ENCODE results near the gene CCN5.

- RRBS: no CpG with 5 or more reads among the region's 14 CpGs
Measured at GRCh38 chr20:43849758-43850449, 64.7 kb upstream of the TOX2 start.

DNA sequence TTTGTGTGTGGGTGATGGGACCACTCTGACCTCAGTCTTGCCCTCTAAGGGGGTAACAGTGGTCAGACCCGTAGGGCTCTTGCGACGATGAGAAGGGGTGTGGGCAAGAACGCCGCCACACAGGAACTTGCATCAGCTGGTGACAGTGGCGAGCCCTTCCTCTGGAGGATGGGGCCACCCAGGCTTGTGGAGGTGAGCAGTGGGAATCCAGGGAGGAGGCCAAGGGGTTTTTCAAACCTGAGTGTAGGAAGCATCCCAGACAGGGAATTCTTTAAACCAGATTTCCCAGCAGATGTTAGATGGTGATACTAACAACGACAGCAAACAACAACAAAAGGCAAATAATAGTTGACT, 117.3 kb downstream of the JPH2 start:
- RRBS: no CpG with 5 or more reads among the region's 7 CpGs

GRCh38 chr20:44075214-44075556, 111.8 kb downstream of the JPH2 start:
- RRBS: no CpG with 5 or more reads among the region's 10 CpGs

DNA sequence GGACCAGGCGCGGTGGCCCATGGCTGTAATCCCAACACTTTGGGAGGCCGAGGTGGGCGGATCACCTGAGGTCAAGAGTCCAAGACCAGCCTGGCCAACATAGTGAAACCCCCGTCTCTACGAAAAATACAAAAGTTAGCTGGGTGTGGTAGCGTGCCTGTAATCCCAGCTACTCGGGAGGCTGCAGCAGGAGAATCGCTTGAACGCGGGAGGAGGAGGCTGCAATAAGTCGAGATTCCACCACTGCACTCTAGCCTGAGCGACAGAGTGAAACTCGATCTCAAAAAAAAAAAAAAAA, 41.7 kb downstream of the JPH2 start:
- RRBS: no CpG with 5 or more reads among the region's 14 CpGs

DNA sequence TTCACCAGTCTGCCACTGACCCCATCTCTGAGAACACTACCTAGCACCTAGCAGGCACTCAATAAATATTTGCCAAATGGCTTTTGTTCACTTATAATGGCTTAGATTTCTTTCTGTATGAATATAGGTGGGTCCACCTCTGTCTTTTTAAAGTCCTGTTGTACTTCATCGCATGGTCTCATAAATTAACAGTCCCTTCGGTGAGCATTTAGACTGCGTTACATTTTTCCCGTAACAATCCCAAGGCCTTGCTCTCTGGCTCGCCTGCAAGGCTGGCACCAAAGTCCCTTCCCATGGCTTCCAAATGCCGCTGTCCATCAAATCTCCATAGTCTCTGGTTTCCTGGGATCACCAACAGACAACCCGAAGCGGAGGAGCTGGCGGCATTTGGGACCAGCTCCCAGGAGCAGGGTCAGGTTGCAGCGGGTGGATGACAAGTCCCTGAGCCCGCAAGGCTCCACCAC, 11.8 kb downstream of the JPH2 start:
- RRBS: no CpG with 5 or more reads among the region's 11 CpGs

DNA sequence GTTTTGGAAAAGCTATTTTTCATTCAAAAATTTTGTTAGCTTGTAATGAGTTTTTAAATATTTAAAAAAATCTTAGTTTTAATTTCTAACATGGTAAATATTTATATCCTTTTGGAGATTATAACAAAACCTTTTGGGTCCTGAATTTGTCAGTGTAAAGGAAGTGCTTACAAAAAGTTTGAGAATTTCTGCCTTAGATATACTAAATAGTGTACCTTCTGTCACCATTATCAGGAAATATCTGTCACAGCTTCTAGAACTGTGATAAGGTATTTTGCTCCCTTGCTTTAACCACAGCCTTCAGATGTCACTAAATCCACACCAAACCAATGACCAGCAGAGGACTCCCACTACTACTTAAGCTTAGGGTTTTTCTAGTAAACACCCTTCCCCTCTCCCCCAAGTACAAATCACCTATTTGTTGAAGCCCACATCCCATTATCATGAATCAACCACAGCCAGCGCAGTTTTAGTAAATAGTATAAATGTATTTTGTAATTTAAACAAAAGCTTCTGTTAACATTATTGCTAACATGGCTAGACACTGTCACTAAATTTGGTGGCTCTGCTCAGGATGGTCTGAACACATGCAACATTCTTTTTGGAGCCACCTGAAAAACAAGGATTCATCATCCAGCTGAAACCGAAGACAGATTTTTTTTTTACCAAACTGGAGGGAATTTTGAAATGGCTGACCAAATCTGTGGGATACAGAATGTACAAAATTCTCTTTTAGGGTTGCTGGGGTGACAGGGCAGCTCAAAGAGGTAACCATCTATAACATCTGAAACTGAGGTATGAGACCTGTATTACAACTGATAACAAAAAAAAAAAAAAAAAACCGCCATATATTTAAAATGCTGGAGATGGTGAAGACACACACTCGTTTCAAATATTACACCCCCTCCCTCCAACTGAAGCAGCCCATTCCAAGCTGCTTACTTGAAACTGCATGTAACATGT, 8.8 kb upstream of the JPH2 start:
- RRBS: no CpG with 5 or more reads among the region's 4 CpGs

GRCh38 chr20:44219165-44219748, 8.7 kb upstream of the OSER1 start:
- RRBS: no CpG with 5 or more reads among the region's 5 CpGs

- RRBS: under 1% methylated on average over 7 of the region's 43 CpGs
Measured at GRCh38 chr20:44388377-44389543, 33.3 kb downstream of the HNF4A start.

DNA sequence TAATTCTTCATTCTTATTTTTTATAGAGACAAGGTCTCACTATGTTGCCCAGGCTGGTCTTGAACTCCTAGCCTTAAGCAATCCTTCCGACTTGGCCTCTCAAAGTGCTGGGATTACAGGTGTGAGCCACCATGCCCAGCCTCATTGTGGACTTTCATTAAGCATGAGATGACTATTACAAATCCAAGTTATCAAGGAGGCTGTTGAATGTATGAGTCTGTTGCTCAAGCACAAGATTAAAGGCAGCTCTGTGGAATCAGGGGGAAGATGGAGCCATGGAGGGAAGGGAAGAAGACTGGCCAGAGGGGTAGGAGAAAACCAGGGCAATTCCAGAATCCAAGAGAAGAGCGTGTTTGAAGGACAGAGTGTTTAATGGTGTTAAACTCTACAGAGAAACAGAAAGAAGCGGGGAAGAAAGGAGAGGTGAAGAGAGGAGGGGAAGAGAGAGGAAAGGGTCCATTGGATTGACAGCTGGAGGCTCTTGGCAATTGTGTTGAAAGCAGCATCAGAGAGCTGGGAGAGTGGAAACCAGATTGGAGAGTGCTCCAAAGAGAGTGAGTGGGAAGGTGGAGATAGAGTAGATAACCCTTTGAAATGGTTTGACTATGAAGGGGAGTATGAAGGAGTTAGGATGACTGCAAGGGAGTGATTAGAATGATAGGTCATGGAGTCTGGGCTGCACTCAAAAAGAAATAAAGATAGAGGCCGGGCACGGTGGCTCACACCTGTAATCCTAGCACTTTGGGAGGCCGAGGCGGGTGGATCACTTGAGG, 49.7 kb upstream of the TTPAL start:
- RRBS: no CpG with 5 or more reads among the region's 7 CpGs

- RRBS: no CpG with 5 or more reads among the region's 1 CpG
Measured at GRCh38 chr20:44509079-44509337, 12.9 kb downstream of the SERINC3 start.

DNA sequence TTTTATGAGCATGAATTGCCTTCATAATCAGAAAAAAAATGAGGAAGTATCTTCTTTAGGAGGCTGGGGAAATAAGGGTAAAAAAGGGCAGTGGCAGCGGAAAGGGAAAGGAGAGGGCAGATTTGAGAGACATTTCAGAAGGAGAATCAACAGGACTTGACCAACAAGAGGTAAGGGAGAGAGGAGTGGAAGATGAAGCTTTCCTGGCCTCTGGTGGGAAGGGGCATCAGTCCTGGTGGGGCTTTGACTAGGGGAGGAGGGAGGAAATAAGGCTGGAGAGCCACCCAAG, 14.4 kb upstream of the SERINC3 start:
- RRBS: no CpG with 5 or more reads among the region's 1 CpG

DNA sequence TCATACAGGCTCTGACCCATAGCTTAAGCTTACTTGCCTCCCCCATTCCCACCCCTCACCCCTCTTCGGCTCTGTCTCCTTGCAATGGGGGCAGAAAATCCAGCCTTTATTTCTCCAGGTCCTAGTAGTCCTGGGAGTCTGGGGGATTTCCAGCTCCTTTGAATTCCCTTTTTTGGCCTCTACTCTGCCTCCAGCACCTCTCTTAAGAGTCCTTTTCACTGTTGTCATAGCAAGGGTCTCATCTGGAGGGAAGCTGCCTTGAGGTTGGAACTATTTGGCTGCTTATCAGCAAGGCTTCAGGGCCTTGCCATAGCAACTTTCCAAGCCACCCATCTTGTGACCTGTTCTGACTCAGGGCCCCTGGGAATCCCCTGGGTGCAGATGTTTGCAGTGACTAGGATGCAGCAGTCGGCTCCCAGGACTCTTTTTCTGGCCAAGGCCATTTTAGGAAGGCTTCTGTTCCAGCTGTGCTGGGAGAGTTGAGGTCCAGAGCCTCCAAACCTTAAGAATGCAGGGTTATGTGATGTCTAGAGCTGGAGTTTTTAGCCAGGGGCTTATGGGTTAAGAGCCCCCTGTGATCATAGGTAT, 12.3 kb downstream of the PKIG start:
- RRBS: no CpG with 5 or more reads among the region's 2 CpGs

GRCh38 chr20:44597483-44597873, 15.1 kb downstream of the PKIG start:
- RRBS: no CpG with 5 or more reads among the region's 4 CpGs

DNA sequence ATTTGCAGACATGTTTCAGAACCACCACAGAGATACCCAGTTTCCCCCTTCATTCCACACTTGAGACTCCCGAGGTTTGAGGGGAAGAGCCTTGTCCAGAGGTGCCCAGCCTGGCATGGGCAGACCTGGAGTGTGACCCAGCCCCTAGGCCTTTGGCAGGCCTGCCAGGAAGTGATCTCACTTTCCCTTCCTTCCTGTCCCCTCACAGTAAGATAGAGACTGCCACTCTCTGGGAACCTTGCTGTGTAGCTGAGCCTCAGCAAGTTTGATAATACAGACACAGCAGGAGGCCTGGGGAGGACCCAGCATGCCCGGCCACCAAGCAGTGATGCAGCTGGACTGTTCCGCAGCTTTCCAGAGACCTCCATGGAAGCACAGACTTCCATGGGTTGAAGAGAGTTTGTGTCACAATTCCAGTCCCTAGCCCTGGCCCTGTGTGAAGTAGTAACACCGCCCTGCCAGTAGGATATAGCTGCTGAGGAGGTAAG, 16.1 kb downstream of the PKIG start:
- RRBS: no CpG with 5 or more reads among the region's 4 CpGs

DNA sequence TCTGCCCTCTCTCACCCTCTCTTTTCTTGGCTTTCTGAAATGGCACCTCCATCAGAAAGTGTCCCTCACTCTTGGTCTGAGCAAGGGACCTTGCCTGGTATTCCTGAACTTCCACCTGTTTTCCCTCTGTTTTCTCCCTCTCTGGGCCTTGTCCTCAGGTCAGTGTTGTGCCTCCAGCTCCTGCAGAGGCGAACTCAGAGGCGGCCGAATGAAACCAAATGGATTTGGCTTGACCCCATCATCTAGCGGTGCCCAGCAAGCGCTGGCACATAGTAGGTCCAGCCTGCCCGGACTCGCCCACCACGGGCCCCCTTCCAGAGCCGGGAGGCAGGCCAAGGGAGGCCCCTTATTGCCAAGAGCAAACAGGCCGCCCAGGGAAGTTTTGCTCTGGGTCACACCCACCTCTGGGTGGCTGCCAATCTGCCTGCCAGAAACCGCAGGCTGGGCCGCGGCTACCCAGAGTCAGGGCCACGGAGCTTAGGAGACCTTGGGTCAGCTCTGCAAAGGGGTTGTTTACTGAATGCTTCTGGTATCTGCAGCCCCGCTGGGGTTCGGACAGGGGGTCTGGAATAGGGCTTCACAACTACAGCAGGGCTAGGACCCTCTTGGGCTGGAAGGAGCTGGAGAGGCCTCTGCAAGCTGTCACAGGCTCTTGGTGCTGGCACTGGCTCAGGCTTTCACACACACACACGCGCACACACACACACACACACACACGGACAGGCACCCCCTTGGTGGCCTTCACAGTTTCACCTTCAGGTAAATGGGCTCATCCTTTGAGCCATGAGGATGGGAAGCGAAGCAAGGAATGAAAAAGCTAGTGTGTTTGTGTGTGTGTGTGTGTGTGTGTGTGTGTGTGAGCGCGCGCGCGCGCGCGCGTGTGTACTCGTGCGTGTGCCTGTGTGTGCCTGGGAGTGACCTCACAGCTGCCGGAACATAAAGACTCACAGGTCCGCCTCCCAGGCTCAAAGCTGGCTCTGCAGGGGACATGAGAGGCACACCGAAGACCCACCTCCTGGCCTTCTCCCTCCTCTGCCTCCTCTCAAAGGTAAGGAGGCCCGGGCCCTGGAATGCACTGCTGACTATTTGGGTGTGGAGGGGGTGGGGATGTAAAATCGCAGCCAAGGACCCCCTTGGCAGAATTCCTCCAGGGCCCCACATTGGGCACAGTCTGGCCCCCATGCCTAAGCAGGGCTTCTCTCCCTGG, at the start of gene CCN5:
Gene CCN5 (plus strand): TSS at position 967 of the 1,207 bp plus-strand sequence.
- RRBS: 75% methylated on average over 2 of the region's 36 CpGs

GRCh38 chr20:44727176-44727863, 12.2 kb downstream of the CCN5 start:
- RRBS: 100% methylated on average over 3 of the region's 16 CpGs

DNA sequence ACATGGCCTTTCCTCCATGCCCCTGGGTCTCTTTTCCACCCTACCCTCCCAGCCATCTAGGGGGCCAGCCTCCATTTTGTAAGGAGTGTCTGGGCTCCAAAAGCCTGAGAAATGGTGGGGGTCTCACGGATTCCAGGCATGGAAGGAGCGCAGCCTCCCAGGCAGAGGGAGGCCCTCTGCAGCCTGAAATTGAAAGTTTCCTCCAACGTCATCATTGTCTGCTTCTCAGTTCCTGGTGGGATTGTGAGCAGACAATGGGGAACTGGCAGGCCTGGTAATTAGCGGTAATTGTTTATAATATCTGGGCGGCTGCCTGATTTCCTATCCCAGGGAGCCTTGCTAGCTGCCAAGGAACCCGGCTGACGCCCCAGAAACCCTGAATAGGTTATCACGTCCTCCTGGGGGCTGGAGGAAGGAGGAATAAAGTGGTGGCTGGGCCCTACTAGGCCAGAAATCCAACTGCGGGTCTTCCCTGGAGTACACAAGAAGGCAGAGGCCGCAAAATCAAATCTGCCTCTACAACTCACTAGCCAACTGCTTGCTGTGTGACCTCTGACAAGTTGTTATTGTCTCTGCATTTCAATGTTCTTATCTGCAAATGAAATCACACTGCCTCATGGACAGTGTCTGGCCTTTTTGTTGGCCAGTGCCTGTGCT, 16.8 kb downstream of the KCNK15 start:
- RRBS: no CpG with 5 or more reads among the region's 10 CpGs

GRCh38 chr20:44894702-44895602, 9.4 kb downstream of the YWHAB start:
- RRBS: no CpG with 5 or more reads among the region's 6 CpGs

DNA sequence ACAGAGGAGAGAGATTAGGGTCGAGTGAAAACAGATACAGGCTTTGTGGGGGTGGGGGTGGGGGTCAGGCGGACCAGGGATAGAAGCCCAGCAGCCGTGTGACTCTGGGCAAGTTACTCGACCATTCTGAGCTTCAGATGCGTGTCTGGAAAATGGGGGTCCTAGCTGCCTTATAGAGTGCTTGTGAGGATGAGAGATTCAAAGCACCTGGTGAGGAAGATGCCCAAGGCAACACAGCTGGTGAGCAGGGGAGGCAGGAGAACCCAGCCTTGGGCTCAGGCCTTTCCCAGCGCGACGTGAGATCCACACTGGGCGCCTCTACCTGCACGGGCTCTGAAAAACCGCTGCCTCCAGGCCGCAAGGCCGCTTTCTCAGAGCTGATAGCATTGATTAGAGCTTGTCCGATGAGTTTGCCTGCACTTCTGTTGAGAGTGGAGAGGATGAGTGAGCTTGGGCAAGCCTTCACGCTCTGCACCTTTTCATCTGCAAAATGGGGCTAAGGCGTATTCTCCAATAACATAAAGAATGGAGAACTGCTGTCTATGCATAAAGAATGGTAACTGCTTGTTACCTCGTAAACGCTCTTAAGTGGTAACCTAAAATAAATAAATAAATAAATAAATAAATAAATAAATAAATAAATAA, 799 bp downstream of the PABPC1L start:
- RRBS: no CpG with 5 or more reads among the region's 18 CpGs

DNA sequence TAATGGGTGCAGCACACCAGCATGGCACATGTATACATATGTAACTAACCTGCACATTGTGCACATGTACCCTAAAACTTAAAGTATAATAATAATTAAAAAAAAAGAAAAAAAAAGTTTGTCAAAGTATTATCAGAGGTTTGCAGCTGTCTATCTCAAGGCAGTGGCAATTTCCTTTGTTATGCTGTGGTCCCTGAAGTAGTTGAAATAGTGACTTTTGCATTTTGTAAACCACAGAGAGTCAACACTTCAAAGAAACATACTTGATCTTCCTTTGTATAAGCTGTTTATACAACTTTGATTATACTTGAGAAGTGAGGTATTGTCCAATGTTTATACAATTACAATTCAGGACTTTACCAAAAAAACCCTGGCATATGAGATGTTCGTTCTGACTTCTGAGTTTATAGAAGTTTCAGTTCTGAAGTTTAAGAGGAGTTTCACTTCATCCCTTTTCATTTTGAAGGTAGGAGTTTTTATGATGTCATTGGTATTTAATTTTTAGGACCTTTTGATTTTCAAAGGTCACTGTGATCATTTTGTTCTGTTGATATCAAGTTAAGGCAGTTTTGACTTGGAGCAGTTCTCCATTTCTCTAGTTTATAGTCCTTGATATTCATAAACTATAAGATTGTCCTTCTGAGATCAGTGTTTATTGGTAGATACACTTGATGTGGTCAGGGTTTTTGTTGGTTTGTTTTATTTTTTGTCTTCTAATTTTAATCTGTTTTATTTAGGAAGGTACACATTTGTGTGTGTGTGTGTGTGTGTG, 4.0 kb downstream of the STK4 start:
- RRBS: no CpG with 5 or more reads among the region's 1 CpG

All from GM19240 (cell line).